ENCODE data around the genes RBM10, PORCN and PQBP1.

- CAGE, long polyA plus RNA: no peak
- RRBS: no CpG with 5 or more reads among the region's 9 CpGs
Measured at GRCh38 chrX:45810997-45811929, 610.6 kb upstream of the DIPK2B start.

DNA sequence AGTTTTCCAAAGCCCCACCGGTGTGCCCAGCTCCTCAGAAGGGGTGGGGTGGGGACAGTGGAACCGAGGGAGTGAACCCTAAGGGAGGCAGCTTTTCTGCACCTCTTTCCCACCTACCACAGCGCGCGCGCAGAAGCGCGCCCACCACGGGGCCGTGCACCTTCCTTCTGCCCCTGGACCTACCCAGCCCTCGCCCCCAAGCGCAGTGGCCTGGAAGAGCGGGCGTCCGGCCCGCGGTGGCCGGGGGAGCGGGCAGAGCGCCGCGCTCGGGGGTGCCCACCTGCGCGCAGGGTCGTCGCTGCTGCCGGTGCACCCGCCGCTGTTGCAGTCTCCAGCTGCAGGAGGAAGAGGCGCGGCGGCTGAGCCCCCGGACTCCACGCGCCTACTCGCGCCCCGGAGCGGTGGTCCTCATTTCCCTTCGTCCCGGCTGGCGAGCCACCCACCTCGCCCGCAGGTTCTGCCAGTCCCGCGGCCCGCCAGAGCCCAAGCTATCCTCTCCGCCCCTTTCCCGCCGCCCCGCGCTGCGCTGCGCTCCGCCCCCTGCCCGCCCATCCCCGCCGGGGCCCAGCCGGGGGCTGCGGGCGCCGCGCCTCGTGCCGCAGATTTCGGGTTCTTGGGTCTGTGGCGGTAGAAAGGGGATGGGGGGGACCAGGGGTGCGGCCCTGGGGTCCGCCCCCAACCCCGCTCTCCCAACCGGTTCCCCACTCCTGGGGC is 595.9 kb upstream of the KRBOX4 start:
- CAGE, long polyA plus RNA: no peak
- RRBS: 21% methylated on average over 16 of the region's 72 CpGs

DNA sequence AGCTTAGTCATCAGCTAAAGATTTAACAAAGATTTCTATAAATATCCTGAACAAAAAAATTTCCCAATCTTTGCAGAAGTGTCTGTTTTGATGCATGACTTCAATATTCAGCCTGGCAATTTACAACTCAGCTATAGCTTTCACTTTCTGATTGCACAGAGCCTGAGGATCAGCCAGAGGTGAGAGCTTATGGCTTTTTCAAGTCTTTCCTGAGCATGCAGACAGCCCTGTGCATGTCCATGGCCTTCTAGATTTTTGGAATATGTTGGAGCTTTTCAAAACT is 322.0 kb upstream of the KRBOX4 start:
- CAGE, long polyA plus RNA: no peak

DNA sequence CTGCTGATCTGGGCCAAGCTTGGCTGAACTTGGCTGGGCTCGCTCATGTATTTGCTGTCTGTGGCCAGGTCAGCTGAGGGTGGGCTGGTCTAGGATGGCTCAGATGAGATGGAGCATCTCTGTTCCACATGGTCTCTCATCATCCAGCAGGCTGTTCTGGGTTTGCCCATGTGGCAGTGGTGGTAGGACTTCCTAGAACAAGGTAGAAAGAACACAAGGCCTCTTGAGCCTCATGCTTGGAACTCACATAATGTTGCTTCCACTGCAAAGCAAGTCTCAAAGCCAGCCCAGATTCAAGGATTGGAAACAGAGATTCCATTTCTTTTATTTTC is 16.4 kb upstream of the SLC9A7 start:
- CAGE, long polyA plus RNA: no peak
- RRBS: no CpG with 5 or more reads among the region's 1 CpG

DNA sequence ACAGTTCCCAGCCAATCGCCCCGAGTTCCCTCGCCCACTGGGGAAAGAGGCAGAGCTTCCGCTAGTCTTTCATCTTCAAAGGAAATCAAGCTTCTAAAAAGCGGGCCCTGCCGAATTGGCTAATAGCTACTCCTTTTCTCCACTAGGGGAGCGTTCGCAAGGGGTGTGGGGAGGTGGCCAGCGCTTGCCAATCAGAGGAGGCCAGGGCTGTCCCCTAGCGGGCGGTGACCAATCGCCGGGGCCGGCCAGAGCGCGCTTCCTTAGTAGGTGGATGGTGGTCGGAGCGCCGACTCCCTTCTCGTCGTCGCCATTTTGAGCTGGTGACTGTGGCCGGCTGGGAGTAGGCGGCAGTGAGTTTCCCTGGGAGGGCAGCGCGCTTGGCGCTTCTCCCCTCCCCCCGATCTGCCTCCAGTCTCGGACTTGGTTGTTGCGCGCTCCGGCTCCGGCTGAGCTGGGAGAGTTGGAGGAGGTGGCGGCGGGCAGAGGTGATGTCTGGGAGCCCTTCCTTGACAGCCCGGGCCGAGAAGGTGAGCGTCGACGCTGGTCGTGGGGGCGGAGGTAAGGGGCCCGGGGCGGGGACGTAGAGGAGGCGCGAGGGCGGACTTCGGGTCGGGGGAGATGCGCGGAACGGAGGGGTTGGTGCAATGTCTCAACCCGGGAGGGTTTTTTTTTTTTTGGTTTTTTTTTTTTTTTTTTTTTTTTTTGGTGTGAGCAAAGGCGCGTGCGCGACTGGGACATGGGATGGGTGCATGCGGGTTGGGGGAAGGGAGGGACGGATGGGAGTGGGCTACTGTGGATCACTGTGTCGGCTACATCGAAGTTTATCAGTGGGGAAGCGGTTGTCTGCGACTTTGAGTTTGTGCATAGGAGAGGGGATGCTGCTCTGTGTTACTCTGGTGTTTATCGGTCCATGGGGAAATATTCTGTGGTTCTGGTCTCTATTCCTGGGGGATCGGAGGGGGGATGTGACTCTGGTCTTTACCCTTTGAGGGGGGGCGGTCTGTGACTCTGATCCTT is at the start of gene RBM10:
Gene RBM10, plus strand, starts transcription at position 263 of the 1,017 bp plus-strand sequence.
- CAGE, long polyA plus RNA: no peak
- RRBS: 21% methylated on average over 28 of the region's 67 CpGs

GRCh38 chrX:47192025-47192413 is 1.6 kb upstream of the UBA1 start:
- CAGE, long polyA plus RNA: no peak
- RRBS: no CpG with 5 or more reads among the region's 9 CpGs

- CAGE, long polyA plus RNA: no peak
- RRBS: 23% methylated on average over 1 of the region's 10 CpGs
Measured at GRCh38 chrX:47216863-47217399, 1.6 kb upstream of the CDK16 start.

DNA sequence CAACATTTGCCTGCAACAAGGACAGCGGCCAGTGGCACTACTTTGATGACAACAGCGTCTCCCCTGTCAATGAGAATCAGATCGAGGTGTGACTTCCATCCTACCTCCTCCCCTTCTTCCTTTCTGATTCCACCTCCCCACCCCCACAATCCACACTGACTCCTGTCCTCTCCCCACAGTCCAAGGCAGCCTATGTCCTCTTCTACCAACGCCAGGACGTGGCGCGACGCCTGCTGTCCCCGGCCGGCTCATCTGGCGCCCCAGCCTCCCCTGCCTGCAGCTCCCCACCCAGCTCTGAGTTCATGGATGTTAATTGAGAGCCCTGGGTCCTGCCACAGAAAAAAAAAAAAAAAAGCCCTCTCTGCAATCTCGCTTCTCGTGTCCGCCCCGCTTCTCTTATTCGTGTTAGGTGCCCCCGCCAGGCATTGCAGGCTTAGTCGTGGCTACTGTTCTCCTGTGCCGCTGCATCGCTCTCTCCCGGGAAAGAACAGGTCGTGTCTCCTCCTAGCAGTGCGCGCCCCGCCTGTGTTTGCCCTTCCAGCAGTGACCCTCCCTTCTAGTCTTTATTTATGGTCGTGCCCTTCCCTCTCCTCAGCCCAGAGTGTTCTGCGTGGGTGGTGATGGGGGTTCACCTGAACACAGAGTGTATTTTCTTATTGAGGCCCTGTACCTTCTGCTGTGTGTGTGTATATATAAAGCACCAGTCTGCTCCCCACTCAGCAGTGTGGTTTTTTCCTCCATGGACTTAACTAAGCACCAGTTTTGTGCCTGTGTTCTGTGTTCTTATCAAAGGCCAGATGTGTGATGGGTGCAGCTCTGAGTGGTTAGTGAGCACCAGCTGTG is 15.0 kb downstream of the USP11 start:
- CAGE, long polyA plus RNA: no peak
- RRBS: no CpG with 5 or more reads among the region's 27 CpGs

- CAGE, long polyA plus RNA: no peak
- RRBS: no CpG with 5 or more reads among the region's 22 CpGs
Measured at GRCh38 chrX:47321312-47321961, 48.9 kb upstream of the ZNF157 start.

DNA sequence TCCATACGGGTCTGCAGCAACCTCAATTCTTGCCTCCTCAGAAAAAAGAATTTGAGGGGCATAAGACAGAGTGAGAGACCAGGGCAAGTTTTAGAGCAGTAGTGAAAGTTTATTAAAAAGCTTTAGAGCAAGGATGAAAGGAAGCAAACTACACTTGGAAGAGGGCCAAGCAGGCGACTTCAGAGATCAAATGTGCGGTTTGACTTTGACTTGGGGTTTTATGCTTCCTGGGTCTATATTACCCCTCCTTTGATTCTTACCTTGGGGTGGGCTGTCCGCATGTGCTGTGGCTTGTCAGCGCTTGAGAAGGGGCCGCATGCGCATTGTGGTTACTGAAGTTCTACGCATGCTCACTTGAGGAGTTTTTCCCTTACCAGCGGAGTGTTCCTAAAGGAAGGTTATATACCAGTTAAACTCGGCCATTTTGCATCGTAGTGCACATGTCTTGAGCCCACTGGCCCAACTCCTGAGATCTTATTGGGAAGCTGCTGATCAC is 9.8 kb downstream of the ZNF157 start:
- CAGE, long polyA plus RNA: no peak
- RRBS: no CpG with 5 or more reads among the region's 11 CpGs

DNA sequence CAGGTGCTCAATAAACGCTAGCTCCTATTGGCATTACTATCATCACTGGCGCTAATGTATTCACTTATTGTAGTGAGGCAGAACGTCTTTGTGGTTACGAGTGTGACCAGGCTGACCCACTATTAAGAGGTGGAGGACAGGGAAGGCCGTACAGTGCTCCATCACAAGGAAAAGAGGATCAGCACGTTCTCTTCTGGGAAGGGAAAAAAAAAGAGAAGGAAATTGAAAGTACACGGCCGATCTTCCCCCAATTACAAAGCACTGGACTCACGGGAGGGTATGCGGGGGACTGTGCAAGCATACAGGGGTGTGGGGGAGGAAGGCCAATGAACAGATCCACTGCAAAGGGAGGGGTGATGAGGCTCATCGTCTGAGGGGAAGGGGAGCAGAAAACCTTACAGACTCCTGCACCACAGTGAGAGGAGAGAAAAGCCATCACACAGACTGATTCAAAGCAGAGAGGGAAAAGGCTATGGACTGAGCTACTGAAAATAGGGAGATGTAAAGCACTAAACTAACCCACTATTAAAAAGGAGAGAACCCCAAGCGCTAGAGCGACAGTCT is 1.1 kb downstream of the ELK1 start:
- CAGE, long polyA plus RNA: no peak
- RRBS: no CpG with 5 or more reads among the region's 13 CpGs

- CAGE, long polyA plus RNA: no peak
- RRBS: no CpG with 5 or more reads among the region's 1 CpG
Measured at GRCh38 chrX:47662102-47662634, 3.2 kb upstream of the UXT start.

- CAGE, long polyA plus RNA: no peak
- RRBS: no CpG with 5 or more reads among the region's 5 CpGs
Measured at GRCh38 chrX:47676349-47676949, 17.5 kb upstream of the UXT start.

DNA sequence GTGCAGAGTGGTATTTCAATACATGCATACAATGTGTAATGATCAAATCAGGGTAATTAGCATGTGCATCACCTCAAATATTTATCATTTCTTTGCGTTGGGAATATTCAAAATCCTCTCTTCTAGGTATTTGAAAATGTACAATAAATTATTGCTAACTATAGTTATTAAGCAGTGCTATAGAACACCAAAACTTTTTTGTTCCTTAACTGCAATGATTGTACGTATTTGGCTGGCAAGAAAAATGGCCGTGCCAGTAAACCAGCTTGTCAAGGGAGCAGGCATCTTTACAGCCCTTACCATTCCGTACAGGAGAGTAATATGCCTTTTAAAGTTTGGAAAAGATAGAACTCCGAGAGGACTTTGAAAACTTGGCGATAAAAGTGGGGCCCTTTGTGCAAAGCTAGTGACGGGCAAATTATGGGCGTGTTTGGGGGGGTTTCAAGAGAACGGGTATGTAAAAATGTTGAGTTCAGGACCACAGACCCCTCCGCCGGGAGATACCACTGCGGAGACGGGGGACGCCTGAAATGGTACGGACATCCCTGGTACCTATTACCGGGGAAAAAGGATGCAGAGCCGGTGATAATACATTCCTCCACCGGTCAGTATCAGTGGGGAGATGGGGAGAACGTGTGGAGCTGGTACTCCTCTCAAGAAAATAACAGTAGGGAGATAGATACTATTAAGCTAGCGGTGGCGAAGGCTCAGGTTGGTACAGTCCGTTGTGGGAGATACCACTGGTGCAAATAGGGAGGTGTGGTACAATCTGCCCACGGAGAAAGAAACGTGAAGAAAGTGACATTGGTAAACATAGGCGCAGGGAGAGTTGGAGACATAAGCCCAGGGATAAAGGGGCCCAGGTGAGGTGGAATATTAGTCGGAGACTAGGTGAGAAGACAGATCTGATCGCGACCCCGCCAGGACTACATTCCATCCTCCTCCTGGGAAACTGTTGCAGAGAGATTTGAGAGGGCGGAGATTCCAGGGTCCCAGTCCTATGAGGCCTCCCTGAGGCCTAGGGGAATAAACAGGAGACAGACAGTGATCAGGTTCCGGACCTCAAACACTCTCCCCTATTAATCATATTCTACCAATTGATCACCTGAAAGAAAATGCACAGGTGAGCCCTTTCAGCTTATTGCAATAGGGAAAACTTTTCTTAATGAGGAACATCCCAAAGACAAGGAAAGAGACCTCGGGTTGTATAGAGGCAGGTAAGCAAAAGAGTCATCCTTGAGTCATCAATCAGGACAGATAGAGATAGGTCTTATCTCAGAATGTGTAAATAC is 14.5 kb downstream of the SPACA5 start:
- CAGE, long polyA plus RNA: no peak
- RRBS: 35% methylated on average over 6 of the region's 32 CpGs

GRCh38 chrX:48508750-48509258 is at the start of gene PORCN:
Gene PORCN, plus strand, starts transcription at chrX:48508992.
- CAGE, long polyA plus RNA: start-site peak on the plus strand at chrX:48508999-48509019, 108 and 98 reads in 2 replicates
- RRBS: 16% methylated on average over 32 of the region's 50 CpGs

DNA sequence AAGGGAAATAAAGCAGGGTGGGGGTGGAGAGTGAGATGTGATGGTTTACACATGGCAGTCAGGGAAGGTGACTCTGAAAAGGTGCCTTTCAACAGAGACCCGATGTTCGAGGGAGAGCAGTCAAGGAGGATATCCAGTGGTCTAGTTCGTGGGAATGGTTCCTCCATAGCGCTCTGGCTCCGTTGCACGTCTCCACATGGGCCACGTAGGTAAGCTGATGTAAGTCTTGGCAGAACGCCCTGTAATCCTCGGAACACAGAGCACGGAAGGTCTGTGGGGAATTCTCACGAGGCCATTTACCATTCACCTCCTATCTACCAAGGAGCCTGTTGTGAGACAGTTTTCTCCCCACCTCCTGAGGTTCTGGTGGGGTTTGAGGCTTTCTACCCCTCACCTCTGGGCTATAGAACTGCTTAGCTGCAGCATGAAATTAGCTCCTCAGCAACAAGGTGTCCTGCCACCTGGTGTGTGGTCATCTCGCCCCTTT is 7.5 kb upstream of the WDR13 start:
- CAGE, long polyA plus RNA: no peak
- RRBS: no CpG with 5 or more reads among the region's 12 CpGs

GRCh38 chrX:48667467-48667956 is 16.1 kb upstream of the WAS start:
- CAGE, long polyA plus RNA: no peak
- RRBS: no CpG with 5 or more reads among the region's 5 CpGs

- CAGE, long polyA plus RNA: no peak
- RRBS: 27% methylated on average over 10 of the region's 45 CpGs
Measured at GRCh38 chrX:48675881-48676515, 7.6 kb upstream of the WAS start.

GRCh38 chrX:48711592-48712402 is 15.3 kb downstream of the SUV39H1 start:
- CAGE, long polyA plus RNA: no peak
- RRBS: no CpG with 5 or more reads among the region's 10 CpGs

GRCh38 chrX:48897646-48898707 is at the start of gene PQBP1:
Gene PQBP1, plus strand, starts transcription at chrX:48897930.
- CAGE, long polyA plus RNA: start-site peak on the minus strand at chrX:48897754-48897770, 313 and 175 reads in 2 replicates; start-site peak on the plus strand at chrX:48897926-48897935, 466 and 517 reads in 2 replicates
- RRBS: 34% methylated on average over 11 of the region's 62 CpGs

All from osteoblast (primary cell).